Camera-type eye (tissue), 1 donor: ENCODE measurements around a stretch of chr15.

- RAMPAGE, long total RNA = no peak
Observed at GRCh38 chr15:93070864-93071967, 17.8 kb downstream of the RGMA start.

DNA sequence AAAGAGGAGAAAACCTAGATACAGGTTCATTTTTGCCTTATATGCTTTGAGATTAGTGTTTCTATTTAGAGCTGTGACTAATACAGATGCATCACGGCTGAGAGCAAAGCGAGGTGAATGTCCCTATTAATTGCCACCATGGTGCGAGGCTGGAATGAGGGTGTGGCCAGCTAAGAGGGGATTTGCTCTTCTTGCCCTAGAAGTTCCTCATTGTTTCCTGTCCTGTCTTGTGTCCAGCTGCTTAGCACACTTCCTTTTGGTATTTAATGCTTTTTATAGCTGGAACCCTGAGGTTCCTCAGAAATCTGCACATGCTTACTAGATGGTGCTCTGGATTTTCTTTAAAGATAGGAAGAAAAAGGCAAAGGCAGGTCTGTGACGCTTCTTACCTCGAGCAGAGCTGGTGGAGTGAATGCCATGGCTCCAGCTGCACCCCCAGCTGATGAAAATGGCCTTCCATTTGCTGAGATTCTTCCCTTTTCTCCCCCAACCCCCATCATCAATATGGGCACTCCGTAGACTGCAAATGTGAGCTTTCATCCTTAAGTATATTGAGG, 339.3 kb upstream of the RGMA start:
- RAMPAGE, long total RNA = no peak

DNA sequence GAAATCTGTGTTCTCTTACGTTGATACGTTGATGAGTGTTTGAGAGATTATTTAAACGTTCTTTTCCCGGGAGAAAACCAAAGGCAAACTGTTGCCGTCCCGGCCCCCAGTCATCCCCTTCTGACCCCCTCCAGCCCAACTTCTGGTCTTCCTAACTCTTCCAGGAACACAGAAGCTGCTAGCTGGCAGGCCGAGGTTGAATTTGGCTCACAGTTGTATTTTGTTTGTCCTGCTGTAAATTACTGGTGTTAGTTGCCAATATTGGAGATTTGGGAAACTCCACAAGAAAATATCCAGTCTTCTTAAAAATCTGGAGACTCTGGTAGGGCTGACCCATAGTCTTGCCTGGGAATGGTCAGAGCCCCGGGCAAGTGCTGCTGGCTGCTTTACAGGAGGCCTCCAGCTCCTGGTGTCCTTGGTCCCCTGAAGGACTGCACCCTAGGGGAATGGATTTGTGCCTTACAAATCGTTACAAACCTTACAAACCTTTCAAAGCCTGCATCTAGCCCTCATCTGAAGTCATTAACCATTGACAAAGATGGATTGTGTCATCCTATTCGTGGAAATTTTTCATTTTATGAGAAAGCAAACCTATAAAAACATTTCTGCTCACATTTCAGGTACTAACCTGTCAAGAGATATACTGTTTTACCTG, 112.0 kb upstream of the MCTP2 start:
- RAMPAGE, long total RNA = no peak

- RAMPAGE, long total RNA = no peak
Observed at GRCh38 chr15:94584736-94585556, 353.6 kb downstream of the MCTP2 start.

GRCh38 chr15:94672405-94672748, 441.0 kb downstream of the MCTP2 start:
- RAMPAGE, long total RNA = no peak

DNA sequence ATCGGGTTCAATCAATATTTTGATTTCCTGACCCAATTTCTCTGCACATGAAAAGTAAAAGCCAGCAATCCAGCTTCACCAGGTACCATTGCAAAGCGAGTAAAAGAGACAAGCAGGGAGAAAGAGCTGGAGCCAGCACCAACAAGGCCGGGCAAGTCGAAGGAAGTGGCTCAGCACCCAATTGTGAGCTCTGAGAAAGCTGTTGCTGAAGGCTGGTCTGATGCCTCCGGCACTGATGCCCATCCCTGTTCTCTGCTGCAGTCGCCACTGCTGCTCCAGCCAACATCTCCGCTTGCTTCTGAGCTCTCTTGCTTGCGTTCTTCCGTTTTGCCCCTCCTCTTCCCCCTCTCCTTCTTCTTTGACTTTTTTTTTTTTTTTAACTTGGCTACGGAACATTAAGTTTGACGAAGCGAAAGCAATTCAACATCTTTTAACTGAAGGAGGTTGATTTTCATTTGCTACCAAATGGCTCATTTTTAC, 442.9 kb downstream of the MCTP2 start:
- RAMPAGE, long total RNA = no peak

- RAMPAGE, long total RNA = no peak
Observed at GRCh38 chr15:94844506-94845643, 613.5 kb downstream of the MCTP2 start.

GRCh38 chr15:95075515-95075946, 844.2 kb downstream of the MCTP2 start:
- RAMPAGE, long total RNA = no peak

DNA sequence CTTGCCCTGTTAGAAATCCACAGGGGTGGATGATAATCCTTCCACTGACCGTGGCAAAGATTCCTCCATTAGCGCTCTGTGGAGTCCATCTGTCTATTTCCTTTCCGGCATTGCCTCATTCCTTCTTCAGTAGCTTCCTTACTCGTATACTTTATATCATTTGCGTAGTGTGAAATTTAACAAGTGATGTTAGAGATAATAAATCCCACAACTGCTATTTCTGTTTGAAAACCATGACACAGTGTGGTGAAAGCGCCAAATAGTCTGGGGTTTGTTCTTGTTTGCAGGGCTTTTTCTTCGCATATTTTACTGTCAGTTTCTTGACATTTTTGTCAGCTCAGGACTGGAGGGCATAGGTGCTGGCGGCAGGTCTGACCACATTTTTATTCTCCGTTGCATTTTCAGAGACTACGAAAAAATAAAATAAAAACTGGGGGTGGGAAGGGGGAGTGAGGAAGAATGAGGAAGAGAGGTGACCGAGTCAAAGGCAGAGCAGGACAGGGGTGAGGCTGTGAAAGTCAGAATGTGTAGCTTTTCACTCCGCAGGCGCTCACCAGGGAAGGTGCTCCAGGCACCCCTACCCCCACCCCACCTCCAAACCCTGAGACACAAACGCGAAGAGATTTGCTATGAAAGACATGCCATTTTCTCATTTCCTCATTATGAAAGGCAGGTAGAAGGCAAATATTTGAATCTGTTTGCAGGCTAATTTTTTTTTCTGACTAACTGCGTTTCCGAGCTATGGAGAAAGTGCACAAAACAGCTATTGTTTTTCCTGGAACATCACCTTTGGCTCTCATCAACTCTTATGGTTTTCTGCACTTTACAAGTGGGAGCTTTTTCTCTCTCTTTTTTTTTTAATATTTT, 965.0 kb downstream of the MCTP2 start:
- RAMPAGE, long total RNA = no peak

DNA sequence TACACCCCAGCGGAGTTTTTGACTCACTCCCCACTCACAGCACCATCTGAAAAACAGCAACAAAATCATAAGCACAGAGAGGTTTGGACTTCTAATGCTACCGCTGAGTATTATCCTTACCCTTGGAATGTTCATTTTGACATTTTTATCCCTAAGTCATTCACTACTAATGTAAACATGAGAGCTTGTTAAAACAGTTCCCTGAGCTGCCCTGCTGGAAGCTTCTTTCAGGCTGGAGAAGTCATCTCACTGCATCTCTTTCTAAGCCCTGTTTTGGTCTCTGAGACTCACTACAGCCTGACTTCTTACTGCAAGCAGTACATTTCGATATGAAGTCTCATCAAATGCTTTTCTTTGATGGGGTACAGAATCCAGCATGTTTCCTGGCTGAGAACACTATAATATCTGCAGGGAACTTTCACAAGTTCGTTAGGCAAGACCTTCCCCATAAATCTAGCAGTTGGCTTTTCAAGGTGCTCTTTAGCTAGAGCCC, 1046.0 kb downstream of the MCTP2 start:
- RAMPAGE, long total RNA = no peak

DNA sequence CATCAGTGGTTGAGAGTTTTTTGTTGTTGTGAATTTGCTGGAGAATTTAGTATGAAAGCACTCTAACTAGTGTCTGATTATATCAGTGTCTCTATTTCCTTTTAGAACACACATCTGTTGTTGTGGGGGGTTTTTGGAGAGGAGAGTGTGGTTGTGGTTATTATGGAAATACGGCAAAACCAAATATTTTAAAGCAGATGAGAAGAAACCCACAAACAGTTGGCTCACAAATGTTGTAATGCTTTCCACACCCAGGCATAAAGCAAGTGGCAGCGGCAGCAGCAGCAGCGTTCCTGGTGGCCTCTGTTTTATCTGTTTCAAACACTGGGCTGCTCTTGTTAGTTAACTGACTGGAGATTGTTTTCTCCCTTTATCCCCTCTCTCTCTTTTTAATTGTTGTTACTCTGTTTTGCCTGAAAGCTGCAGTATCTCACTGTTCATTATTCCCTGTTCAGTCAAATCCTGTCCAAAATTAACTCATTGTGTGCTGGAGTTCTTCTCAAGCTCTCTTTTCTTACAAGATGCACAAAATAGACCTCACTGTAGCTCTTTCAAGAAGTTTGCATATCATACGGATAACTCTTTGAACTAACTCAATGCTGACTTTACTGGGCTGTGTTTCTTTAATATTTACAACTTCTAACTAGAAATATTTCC, 1045.5 kb upstream of the NR2F2 start:
- RAMPAGE, long total RNA = no peak

DNA sequence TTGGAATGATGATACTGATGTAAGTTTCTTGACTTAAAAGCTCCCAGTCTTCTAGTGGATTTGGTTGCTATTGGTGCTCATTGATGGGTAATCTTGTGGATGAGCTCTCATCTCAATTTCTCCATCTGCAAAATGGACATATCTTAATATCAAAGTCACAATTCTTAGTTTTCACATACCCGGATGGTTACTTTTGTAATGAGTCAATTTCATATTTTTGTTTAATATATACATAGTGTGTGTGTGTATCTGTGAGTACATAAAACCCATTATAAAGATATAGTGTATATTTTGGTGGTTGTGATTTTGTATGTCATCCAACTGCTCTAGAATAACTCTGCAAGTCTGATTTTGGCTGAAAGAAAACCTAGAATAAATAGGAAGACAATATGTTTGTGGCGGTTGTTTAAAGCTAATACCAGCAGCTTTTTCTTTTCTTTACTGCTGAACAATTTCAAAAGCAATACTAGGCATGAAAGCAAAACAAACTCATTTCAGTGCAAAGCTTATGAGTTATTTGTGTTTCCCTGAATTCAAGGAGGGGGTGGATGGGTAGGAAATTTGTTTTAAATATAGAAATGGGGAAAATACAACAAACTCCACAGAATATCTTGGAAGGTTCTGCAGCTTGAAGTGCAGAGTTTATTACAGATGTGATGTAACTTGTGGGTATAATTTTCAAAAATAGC, 1042.0 kb upstream of the NR2F2 start:
- RAMPAGE, long total RNA = no peak

- RAMPAGE, long total RNA = no peak
Observed at GRCh38 chr15:95303737-95305003, 1026.3 kb upstream of the NR2F2 start.

- RAMPAGE, long total RNA = no peak
Observed at GRCh38 chr15:95669014-95669675, 661.4 kb upstream of the NR2F2 start.

DNA sequence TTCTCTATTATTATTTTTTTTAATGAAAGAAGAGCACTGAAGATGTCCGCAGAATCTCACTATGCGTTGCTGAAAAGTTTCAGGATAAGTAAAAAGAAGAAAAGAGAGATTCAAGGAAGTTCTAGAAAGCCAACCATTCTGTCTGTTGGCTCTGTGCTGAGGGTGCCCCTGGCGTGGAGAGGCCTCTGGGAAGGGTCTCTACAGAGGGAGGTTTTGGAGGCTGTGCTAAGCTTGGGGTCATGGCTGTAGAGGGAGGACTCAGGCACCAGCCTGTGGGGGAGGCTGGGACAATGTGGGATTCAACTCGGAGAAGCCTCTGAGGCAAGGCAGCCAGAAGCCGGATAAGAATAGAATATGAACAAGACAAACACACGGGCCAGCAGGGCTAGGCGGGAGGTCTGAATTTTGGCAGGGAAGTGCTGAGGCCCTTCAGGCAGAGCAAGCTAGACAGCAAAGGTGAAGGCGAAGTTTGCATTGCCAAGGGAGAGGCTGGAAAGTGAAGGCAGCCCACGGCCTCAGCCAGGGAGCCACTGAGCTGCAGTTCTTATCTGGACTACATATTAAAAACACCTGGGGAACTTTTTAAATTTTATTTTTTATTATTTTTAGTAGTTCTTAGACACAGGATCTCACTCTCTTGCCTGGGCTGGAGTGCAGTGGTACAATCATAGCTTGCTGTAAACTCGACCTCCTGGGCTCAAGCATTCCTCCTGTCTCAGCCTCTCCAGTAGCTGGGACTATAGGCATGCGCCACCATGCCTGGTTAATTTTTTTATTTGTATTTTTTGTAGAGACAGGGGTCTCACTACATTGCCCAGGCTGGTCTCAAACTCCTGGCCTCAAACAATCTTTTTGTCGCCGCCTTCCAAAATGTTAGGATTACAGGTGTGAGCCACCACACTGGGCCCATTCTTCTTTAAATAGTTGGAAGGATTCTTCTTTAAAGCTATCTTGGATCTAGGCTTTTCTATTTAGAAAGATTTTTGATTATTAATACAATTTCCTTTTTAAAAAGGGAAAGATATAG, 611.9 kb upstream of the NR2F2 start:
- RAMPAGE, long total RNA = no peak

DNA sequence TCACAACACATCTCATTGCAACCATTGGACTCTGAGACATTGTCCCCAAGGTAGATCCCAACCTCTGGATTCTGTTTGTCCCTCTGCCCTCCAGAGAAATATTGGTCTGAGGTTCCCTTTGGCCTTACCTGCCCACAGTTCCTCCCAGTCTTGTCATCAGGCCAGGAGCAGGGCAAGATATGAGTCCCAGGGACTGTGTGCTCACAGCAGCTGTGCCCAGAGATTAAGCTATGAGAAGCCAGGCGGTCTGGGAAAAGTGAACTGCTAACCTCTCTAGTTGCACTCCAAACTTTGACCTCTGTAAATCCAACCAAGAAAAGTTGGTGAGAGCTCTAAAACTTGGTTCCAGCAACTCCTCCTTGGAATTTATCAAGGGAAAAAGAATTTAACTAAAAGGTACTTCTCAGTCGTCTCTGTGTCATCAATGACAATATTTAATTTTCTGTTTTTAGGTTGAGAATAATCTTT, 168.1 kb upstream of the NR2F2 start:
- RAMPAGE, long total RNA = no peak

- RAMPAGE, long total RNA = no peak
Observed at GRCh38 chr15:96346086-96346528, 15.6 kb downstream of the NR2F2 start.

GRCh38 chr15:96360557-96361303, 30.2 kb downstream of the NR2F2 start:
- RAMPAGE, long total RNA = no peak

DNA sequence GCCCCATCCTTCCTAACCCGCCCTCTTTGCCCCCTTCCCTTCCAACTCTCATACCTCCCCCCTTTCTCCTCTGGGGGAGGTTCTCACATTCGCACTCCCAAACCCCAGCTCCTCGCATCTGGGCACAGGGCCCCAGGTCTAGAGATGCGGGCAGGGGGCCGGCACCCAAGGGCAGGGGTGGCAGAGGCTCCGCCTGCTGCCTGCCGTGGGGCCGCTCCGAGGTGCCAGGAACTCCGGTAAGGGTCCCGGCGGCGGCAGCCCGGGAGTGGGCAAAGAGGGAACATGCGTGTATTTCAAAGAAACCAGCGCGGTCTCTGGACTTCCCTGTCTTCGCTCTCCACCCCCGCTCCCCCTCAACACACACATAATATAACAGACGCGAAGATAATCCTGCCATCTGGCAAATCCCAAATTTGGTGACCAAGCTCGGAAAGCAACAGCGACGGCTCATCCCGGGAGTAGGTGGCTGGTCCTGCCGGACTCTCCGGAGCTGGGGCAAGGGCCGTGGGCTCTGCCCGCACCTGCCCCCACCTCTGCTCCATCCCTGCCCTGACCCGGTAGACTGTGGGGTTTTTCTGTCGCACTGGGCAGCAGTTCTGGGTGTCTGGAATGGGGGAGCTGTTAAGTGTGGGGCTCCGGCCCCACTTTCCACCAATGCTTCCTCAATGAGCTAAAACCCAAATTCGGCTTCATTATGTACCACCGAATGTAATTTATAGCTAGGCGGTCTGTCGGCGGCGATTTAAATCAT, 31.0 kb downstream of the NR2F2 start:
- RAMPAGE, long total RNA = no peak

DNA sequence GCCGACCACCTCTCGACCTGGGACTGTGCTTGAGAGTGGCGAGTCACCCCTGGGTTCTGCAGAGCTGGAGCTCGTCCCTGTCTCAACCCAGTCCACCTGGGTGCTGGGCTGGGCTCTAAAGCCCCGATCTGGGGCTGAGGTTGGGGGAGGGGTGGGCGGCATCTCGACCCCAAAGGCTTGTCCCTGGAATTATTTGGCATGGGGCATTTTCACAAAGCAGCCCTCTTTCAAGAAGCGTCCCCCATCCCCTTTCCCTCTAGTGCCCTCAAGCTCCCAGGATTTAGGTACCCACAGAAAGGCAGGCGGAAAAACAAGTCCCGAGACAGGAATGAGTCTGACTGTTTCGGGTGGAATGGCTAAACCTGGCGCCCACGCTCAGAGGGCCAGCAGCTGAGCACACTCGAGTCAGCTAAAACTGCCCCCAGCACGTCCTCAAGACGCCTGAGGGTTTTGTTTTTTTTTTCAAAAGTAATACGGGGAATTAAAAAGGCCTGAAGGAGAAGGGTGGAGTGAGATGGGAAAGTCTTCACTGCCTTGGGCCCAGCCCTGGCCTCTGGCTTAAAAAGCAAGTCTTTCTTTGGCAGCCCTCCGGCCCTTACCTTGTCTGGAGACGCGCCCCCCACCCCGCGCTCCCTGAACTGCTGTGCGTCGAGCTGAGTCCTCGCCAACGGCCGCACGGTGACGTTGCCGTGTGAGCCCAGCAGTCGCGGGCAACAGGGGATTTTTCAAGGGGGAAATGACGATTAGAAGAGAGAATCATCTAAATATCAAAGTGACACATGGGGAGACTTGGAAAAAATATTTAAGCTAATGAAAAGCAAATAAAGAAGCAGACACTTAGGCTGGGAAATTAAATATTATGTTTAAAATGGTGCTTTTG, 32.6 kb downstream of the NR2F2 start:
- RAMPAGE, long total RNA = no peak